Neural cell (in vitro differentiated cells): ENCODE data around the genes ZNF821 and HP.

DNA sequence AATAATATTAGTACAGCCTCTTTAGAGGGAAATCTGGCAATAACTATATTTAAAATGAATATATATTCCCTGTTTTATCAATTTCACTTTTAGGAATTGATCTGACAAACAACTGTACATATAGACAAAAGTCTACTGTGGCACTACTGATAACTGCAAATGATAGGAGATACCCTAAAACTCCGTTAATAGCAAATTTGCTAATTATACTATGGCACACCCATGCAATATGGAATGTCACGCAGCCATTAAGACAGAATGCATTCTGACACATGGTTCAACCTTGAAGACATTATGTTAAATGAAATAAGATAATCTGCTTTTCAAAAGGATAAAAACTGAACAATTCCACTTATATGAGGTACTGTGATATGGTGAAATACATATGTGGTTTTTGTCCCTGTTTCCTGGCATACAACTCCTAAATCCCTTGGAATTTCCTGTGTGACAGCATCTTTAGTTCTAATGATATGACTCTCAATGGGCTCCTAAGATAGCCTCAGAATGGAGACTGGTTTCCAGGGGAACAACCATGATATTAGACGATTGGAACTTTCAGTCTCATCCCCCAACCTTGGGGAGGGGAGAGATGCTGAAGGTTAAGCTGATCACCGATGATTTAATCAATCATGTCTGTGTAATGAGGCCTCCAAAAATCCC, 37.6 kb upstream of the PHLPP2 start:
- RAMPAGE, long total RNA = no peak

- RAMPAGE, long total RNA = no peak
Measured at GRCh38 chr16:71810000-71810396, 1.4 kb upstream of the AP1G1 start.

DNA sequence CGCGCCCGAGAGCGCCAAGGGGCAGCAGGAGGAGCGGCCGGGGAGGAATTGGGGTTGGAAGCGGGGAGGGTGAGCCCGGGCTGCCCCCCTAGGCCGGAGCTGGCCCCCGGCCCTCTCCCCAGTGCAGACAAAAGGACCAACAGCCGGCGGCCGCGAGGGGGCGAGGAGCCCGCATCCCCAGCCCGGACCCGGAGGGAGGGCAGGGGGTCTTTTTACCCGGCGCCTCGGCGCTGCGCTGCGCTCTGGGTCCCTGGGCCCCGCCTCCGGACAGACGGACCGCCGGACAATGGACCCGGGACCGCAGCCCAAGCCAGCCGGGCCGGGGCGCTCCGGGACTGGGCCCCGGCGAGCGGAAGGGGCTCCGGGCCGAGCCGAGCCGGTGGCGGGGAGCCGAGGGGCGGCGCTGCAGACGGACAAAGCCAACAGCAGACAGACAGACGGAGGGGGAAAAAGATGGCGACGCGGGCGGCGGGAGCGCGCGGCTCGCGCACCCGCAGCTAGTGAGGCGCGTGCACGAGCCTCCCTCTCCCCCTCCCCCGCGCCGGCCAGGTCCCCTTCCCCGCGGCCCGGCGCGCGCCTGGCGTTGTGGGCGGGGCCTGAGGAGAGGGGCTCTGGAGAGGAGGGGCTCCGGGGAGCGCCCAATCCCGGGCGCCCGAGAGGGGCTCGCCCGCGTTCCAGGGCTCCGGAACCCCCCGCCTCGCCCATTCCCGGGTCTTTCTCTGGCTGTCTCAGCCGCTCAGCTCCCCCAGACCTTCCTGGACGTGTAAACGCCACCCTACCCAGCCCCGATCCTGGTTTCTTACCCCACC, at the start of gene ZNF821:
Gene ZNF821, minus strand, starts transcription at position 491 of the 809 bp plus-strand sequence.
- RAMPAGE, long total RNA = no peak

DNA sequence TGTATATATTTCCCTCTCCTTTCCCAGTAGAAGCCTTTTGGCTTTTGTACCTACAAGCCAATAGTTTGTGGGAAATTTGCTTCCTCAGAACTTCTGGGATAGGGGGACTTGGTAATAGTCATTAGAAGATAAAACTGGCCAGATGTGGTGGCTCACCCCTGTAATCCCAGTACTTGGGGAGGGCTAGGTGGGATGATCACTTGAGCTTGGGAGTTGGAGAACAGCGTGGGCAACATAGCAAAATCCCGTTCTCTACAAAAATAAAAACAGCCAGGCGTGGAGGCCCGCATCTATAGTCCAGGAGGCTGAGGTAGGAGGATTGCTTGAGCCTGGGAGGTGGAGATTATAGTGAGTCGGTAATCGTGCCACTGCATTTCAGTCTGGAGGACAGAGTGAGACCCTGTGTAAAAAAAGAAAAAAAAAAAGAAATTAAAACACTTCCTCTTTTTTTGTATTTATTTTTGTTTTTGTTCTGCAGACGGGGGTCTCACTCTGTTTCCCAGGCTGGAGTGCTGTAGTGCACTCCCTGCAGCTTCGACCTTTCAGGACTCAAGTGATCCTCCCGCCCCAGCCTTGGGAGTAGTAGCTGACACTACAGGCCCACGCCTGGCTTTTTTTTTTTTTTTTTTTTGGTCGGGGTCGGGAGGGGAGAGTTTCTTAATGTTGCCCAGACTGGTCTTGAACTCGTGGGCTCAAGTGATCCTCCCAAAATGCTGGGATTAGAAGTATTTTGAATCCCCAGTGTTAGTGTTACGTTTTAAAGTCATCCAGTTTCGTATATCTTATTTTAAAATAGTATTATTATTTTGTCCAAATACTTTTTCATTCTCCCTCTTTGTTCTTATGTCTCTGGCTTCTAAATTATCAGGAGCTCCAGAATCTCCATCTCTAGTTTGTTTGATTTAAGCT, 1.5 kb downstream of the IST1 start:
- RAMPAGE, long total RNA = no peak

DNA sequence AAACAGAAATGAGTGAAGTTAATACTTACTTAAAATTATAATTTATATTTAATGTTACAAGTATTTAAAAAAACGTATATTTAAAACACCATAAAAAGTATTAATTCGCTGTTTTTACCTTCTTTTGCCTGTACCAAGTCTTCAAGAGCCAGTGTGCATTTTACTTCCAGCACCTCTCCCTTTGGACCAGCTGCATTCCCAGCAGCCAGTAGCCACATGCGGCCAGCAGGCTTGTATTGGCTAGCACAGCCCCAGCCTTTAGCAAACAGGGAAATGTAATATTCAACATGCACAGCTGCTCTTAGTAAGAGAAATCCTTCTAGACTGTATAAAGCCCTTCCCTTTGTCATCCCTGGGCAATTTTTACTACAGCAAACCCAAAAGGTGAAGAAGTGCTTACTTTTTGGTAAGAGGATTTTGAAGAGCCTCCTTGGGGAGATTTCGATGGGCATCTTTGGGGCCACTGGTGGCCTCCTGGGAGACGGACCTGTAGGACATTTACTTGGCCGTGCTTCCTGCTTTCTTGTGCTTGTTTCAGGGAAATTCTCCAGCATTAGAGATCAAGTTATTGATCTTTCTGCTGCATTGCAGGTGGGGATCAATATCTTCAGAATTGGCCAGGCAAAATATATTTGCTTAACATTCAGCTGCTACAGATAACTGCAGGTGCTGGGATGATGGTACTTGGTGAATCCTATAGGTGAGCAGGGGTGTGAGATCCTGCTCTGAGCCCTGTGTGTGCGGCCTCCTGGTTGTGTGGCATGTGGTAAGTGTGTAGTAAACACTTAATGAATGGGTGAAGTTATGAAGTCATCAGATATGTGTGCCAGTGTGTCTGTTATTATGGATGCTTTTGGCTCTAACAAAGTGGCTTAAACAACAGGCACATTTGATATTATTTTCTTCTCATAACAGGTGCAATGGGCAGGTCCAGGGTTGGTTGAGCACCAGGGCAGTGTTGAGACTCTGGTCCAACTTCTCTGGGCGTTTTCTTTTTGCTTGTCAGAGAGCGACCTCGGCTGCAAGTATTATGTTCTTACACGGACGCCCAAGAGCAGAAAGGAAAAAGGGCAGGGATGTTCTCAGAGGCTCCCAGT, 6.9 kb downstream of the DHODH start:
- RAMPAGE, long total RNA = no peak

DNA sequence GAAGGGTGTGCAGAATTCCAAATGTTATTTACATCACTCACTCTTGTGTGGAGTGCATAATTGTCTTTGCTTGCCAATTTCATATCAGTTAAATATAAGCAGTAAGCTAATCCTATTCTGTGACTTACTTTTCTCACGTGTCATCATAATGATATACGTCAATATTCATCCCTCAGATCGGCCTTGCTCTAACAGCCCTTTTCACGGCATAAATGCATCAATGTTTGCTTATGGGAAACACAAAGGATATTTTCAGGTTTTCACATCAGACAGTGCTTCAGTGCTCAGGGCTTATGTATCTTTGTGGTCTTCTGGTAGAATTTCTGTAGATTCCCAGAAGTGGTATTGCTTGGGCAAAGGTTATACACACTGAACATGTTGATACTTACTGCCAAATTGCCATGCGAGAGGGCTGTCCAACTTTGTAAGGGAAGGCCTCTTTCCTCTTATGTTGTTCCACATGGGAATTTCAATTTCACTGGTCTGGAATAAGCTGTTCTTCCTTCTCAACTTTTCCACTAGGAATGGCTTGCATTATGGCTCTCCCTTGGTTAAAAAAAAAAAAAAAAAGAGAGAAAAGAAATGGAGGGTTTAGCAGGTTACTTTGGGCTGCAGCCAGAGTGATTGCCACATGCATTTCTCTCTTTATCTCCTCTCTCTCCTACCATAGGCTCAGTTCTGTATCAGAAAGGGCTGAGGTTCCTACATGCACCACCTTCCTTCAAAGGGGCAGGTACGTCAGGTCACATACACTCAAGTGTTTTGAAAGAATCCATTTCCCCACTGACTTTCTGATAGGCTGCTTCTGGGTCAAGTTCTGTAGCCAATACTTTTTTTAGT, 19.2 kb downstream of the DHODH start:
- RAMPAGE, long total RNA = no peak

DNA sequence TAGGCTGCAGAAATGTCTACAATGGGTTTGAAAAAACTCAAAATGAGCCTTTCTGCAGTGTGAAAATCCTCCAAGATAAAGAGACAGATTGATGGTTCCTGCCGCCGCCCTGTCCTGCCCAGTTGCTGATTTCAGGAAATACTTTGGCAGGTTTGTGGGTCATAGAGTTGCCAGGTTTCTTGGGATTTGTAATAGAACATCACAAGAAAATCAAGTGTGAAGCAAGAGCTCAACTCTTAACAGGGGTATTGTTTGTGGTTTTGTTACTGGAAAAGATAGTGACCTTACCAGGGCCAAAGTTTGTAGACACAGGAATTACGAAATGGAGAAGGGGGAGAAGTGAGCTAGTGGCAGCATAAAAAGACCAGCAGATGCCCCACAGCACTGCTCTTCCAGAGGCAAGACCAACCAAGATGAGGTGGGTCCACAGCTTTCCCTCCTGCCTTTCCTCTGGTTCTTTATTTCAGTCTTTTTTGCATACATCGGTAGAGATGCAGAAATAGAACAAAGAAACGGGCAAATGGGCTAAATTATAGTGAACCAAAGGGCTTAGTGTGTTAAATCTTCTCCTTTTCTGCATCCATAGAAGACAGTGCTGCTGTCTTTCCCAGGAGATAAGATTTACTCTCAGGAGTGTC, at the start of gene HP:
Gene HP, plus strand, starts transcription at position 266 of the 638 bp plus-strand sequence.
- RAMPAGE, long total RNA = no peak

- RAMPAGE, long total RNA = no peak
Measured at GRCh38 chr16:72099370-72100154, 5.9 kb downstream of the DHX38 start.

GRCh38 chr16:72101201-72101664, 7.6 kb downstream of the DHX38 start:
- RAMPAGE, long total RNA = no peak

DNA sequence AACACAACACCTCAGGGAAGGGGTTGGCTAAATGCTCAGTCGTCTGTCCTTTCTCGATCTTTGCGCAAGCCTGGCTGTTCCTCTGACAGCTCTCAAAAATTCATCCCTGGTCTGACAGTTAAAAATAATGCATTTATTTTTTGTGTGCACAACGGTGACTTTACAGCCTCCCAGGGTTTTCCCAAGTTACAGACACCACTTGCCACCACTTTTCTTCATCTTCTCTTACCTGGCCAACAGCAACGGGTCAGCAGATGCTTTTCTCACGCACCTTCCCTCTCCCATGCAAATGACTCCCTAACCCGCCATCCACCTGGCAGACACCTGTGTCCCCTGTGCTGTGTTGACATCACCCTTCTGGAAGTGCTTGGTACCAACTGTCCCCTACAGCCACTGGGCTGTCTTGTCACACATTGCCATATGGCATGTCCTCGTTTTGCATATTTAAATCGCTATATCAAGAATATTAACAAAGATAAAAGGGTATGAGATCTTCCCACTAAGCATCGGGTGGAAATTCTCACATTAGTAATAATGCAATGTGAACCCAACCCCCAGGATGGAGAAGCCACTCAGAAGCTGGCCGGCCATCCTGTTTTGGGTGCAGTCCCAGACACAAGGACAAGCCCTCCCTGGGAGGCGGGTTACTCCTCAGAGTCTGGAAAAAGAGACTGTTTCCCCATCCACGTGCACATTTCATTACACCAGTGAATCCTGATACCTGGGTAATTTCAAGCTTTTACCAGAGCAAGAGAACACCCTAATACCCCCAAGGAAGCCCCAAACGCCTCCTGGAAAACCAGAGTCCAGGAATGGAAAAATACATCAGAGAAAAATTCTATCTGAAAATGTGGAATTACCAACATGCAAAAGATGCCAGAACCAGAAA, 186.9 kb downstream of the ZFHX3 start:
- RAMPAGE, long total RNA = no peak

DNA sequence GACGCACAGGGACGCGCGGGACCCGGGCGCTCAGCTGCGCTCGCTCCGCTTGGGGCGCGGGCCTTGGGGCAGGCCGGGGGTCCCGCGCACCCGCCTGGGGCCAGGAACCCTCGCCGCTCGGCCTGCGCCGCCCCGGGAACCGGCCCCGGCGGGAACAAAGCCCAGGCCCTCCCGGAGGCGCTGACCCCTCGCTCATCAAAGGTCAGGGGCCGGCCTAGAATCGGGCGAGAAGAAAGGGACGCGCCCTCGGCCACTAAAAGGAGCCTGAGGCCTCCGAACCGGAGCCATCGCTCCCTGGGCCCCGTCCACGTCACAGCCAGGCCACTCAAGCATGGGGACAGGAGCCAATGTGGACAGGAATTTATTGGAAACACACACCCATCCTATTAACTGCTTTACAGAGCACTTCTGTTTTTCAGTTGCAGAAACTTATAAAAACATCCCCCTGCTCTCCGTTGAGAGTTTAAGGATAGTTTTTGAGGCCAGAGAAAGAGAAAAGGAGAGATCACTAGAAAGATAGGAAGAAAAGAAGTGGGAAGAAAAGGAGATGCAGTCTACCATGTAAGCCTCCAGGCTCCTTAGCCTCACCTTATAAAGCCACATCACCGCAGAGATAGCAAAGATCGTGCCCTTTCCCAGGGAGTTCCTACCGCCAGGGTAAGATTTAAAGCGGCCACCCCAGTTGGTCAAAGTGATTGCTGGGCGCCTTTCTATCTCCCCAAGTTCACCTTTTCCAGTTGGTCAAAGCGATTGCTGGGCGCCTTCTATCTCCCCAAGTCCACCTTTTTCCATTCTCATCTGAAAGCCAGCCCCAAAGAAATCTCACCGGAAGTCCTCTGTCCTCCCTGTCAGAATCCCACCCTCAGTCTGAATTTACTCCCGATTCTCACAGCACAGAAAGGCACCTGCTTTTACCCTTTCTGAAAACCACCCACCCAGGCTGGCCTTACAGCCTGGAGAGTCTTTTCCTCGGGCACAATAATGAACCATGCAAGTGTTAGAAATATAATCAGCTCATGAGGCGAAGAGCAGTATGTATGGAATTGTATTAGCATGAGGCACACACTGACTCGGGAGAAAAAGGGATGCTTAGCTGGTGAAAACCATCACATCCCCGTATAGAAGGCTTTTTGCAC, 797 bp upstream of the ZFHX3 start:
- RAMPAGE, long total RNA = no peak

- RAMPAGE, long total RNA = no peak
Measured at GRCh38 chr16:73093418-73093735, 45.4 kb upstream of the ZFHX3 start.

DNA sequence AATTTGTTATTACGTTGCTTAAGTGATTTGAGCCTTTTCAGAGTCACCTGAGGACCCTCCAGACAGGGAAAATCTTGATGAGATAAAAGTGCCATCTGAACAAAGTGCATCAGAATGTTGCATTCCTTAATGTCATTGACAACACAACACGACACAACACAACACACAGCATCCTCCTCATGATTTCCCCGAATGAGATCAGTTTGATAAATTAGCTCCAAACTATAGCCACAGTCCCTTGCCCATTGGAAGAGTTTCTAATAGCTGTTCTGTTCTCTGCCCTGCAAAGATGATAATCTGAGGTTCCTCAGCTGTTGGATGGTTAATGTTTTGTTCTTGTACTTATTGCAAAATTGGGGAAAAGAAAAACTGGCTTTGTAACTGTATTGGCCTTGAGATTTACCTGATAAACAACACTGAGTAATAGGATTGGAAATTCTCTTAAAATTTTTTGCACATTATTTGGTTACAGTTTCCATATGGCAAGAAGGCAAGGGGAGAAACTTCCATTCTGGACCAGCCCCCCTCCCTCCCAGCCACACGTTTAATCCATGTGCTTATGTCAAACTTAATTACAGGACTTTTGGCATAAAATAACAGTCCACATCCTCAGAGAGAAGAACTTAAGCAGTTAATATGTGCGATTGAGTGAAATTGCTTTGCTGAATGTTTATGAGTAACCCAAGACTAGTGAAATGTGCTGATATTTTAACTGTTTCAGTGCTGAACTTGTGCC, 119.0 kb upstream of the ZFHX3 start:
- RAMPAGE, long total RNA = no peak

DNA sequence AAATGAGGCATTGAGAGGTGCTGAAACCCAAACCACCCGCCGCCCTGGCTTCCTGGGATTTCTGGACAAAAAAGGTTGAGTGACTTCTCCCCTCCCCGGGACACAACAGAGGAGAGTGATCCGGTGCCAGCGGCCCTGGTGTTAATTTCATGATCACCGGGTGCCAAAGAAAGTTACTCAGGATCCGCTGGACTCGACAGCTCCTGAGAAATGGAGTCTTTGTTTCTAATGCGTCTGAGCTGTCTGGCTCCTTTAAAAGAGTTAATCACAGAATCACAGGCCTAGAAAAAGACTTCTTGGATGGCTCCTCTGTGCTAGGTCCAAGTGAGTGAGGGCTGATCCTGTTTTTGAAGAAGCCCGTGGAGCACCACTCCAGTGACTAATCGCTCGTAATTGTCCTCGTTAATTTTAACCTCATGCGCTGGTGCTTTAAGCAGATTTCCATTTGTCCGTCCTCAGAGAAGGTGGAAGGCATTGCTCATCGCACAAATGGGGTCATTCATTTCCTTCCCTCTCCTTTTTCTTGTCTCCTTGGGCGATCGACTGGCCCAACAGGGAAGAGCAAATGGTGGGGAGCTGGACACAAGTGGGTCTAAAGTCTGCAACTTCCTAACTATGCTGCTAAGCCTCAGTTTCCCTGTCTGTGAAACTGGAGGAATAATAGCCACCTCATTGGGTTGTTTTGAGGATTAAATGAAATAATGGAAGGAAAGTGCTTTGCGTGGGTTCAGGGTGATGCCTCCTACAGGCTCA, 144.6 kb upstream of the ZFHX3 start:
- RAMPAGE, long total RNA = no peak

- RAMPAGE, long total RNA = no peak
Measured at GRCh38 chr16:73483463-73484052, 435.6 kb upstream of the ZFHX3 start.

DNA sequence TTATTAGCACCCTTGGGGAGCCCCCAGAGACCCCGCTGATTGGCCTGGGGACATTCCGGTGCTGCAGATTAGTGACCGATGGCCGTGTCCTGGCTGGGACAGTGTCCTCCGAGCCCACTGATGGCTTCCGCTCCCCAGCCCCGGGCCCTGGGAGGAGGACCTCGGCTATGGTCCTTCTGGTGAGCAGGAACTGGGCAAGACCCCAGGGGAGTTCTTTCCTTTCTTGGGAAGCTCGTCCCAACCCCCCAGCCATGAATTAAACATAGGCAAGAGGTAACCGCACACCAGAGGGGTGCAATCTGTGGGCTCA, 265 bp upstream of the CLEC18B start:
- RAMPAGE, long total RNA = no peak

GRCh38 chr16:74439590-74439997, 18.3 kb upstream of the CLEC18B start:
- RAMPAGE, long total RNA = no peak

DNA sequence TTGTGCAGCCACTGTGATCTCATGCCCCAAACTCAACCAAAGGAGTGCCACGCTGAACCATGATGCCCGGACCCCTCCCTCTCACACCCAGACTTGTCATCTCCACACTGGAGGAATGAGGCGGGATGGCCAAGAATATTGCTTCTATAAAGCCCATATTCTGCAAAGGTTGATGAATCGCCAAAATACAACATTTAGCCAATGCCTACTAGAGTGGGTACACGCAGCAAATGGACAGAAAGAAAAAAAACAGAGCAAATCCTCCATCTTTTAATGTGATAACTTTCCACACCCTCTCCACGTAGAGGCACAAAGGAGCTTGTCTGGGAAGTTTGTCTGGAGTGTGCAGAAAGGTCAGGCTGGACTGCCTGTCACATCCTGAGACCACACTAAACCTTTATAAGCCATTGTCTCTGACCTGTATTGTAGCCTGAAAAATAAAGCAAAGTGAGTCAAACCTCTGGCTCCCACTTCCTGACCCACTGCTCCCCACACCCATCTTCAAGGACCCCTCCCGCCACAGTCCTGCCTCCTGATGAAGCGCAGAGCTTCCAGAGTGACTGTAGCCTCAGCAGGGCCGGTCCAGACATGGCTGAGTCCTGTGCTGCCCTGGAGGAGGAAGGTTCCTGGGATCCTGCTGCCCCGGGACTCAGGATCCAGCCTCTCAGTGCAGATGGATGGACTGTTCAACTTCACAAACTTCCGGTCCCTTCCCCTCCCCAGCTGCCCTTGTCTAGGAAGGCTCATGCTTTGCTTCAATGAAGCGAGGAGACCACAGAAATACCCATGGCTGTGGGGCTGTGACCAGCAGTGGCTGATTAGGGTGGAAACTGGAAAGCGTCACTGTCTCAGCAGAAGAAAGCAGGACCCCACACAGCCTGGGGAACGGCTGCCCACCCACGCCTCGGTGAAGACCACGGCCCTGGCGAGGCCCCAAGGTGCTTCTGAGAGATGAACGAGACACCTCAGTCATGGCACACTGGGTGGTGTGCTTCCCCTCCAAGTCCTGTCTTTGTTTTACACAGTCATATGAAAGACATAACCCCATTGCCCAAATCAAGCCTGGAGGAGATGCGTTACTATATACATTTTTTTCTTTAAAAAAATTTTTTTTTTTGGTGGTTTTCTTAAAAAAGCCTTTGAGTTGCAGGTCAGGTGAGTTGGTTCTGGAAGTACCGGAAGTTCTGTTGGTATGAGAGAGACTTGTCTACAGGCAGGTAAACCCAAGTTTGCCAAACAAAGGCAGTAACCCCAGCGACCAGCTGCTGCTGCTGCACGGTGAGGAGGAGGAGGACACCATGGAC, 30.9 kb upstream of the CLEC18B start:
- RAMPAGE, long total RNA = no peak

DNA sequence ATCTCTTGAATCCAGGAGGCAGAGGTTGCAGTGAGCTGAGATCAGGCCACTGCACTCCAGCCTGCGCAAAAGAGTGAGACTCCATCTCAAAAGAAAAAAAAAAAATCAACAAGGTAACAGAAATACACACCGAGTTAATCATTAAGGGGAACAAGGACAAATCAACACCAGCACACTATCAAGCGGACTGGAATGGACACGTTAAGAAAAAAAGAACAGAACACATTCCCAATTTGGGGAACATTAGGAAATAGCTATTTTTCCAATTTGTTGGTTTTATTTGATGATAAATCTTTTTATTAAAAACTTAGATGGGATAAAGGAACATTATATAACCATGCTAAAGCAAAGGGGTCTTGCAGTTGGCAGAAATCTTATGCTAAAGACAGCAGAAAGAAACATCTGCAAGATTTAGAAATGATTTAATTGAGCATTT, 28.5 kb upstream of the GLG1 start:
- RAMPAGE, long total RNA = no peak

DNA sequence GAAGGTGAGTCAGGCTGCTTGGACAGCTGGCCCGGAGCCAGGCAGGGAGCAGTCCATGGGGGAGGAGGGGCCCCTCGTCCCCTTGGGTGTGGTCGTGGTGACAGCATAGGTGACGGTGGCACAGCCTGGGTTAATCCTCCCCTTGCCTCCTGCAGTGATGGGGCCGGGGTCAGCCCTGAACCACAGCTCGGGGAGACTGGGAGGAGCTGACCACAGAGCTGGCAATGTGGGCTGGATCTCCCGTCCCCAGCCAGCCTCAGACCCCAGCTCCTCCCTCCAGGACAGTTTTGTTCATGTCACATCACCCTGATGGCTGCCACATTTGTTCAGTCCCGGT, 36.4 kb downstream of the FA2H start:
- RAMPAGE, long total RNA = no peak